PC-3 (cell line): Measurements from ENCODE around the gene KBTBD12.

DNA sequence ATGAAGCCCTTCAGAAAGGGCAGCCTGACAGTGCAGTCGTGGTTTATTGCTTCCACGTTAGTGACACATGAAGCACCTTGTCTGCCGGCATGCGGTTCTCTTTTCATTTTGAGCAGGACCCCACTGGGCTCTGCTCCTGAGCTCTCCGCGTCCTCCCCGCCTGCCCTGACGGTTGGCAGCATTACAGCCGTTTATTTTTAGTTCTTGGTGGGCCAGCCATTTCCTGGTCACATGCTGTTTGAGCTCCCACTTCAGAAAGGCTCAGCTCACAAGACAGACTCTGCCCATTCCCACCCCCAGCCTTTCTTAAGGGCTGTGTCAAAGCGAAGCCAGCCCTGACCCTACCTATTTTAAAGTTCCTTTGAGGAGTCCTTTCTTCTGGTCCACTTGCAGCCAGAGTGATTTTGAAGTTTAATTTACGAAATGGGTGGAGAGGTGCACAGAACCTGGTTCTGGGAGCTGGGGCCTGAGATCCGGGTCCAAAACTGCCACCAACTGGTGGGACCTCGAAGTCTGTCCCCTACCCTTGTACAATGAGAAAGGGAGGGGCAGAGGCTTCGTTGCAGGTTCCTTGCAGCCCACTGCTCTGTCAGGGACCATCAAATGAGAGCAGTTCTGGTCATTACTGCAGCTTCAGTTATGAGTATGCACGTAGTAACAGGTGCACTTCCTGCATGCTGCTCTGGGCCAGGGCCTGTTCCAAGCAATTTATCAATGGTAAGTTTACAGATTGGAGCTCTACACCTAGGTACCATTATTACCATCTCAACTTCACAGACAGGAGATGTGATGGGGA is 60.0 kb downstream of the MGLL start:
- RAMPAGE, long total RNA = no peak

DNA sequence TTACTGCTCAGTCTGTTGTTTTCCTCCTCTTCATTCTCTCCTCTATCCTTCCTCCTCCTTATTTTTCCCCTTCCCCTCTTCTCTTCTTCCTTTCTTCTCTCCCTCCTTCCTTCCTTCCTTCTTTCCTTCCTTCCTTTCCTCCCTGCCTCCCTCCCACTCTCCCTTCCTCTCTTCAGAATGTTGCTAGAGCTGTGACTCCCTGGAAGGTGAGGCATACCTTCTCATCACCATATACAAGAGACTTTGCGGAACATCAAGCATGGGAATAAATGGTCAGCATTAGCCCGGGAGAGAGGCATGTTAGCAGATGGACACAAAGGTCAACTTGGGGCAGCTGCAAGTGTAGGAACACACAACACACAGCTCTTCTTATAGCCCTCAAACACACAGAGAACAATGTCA is 8.4 kb downstream of the MGLL start:
- RAMPAGE, long total RNA = no peak

DNA sequence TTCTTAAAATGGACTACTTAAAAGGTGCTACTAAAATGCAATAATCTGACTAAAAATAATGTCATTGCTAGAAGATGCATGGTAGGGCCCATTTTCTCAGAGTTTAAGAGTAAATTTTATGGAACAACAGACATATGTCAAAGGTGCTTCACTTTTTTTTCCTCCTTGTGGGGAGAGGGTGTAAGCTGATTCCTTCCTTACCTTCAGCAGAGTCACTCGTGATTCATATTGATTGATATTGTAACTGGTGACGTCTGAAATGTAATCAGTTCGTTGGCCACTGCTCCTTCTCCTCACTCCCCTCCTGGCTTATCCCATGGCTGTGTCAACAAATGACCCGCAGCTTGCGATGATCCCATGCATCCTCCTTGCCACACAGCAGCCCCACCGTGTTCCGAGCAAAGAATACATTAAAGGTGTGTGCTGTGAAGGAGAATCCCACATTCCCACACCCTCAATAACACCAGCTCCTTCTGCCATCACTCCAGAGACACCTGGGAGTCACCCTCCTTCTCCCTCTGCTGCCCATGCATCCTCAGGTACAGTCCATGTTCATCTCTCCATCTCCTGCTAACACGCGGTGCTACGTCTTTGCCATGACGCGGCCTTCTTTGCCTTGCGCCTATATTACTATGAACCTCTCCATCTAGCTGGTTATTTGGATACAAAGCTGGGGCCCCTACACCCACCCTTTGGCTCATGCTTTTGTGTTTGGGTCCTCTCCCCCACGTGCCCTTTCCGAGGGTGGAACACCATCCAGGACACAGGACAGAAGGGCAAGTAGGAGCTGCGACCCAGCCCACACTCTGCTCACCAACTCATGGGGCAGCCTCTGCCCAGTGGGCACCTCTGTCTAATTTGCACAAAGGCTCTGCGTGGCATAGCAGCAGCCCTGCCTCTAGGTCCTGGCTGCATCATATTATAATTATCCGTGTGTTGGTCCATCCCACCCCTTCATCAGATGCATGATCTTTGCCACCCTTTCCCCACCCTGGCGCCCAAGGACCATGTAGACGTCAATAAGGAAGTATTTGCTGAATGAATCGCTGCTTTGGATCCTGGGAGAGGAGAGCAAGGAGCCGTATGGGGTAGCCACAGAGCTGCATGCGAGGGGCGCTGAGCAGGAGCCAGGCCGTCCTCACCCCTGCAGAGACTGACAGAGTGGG is 7.0 kb downstream of the MGLL start:
- RAMPAGE, long total RNA = no peak

- RAMPAGE, long total RNA = no peak
These were observed 6.1 kb downstream of the MGLL start for GRCh38 chr3:127816088-127816674.

DNA sequence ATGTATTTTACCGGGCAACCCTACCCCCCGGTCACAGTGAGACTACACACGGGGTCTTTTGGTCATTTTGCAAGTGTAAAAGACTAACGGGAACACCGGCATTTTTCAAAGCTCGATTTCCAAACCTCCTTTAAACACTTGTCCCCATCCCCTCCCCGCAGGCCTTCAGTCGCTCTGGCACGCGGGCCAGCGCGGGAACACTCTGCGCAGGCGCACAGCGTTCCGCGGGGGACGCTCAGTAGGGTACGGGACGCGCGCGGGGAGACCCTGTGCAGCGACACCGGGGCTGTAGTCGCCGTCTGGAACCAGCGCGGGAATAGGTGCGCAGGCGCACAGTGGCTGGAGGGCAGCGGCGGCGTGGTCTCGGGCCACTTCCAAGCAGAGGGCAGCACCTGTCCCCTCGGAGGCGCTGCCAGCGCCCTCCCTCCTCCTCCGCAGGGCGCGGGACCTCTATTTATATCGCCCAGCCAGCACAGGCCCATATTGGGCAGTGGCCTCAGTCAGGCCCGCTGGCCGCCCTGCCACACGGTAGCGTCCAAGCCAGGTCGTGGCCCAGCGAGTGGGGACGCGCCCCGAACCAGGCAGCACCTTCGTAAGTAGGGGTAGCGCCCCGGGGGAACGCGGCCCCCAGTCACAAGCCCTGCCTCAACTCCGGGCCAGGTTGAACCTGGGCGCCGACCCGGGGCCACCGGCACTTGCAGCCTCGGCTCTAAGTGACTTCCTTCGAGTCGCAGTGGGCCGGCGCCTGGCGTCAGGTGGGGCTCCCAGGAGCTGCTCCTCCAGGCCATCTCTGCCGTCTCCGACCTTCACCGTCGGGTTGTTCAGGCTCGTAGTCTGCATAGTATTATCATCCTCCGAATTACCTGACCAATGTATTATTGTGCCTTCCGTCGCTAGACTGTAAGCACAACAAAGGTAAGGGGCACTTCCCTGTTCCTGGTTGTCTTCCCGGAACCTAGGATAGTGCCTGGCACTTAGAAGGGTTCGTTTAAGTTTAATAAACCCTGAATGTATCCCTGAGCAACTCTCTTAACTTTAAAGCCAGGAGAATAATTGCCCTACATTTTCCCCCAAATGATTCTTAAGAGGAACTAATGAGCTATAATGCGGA is at the start of gene KBTBD12:
KBTBD12 (plus strand) TSS at position 238 of the 1,111 bp plus-strand sequence.
- RAMPAGE, long total RNA = no peak

GRCh38 chr3:128035959-128036487 is 16.2 kb upstream of the SEC61A1 start:
- RAMPAGE, long total RNA = no peak

GRCh38 chr3:128064656-128065419 is 12.6 kb downstream of the SEC61A1 start:
- RAMPAGE, long total RNA = no peak

- RAMPAGE, long total RNA = no peak
These were observed 100.0 kb downstream of the EEFSEC start for GRCh38 chr3:128253180-128253711.

DNA sequence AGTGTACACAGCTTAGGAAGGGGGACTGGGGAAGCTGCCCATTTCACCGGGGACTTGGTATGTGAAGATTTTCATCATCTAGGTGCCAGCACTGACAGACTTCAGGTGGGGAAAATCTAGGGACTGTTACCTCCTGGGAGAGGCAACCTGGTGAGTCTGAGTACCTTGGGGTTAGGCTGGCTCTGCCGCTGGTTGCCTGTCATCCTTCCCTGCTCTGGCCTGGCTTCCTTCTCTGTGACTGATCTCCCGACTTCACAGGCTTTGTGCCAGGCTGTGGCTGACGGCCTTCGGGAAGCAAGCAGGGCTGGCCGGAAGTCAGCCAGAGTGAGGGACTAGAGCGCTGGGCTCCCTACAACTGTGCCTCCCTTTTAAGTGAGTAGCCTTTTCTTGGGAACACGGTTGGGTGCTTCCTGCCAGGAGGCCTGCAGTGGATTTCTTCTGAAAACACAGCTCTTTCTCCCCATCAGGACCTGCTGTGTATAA is 129.4 kb downstream of the EEFSEC start:
- RAMPAGE, long total RNA = no peak

- RAMPAGE, long total RNA = no peak
These were observed 146.8 kb downstream of the DNAJB8 start for GRCh38 chr3:128319815-128320301.

DNA sequence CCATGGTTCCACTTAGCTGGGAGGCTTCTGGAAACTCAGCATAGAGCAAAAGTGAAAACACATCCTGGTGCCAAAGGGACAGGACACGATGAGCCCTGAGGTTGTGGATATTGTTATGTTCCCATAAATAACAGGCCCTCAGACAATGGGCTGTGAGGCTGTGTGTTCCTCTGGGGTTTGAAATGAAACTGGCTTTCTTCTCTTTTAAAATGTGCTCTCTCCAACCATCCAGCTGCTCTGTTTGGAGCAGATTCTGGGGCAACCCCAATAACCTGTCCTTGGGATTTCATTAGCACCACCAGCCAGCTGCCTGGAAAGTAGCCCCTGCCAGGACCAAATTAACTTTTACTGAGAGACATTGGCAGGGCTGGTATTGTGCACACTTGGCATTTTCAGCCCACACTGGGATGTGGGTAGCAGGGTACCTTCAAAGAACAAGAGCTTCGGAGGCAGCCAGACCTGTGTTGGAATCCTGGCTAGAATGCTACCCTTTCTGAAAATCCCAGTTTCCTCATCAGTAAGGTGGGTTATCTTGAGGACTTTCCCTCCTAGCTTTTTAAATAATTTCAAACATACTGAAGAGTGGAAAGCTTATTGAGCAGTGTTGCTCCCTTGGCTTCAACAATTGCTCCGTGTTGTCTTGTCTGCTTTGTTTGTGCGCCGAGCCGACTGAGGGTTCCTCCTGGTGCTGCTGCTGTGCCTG is 97.4 kb downstream of the DNAJB8 start:
- RAMPAGE, long total RNA = no peak

DNA sequence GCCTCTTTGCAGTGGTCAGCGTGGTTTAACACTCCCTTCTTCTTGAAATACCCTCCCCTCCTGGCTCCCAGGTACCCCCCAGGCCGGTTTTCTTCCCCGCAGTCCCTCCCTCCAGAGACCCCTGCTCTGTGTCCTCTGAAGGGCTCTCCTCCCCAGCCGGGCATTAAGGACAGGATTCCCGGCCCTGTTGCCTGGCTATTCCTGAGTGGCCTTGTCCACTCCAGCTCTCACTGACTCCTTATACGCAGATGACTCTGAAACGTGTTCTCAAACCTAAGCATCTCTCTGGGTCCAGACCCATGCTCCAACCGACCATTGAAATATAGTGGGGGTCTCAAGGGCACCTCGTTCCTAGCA is 16.7 kb downstream of the DNAJB8 start:
- RAMPAGE, long total RNA = no peak

GRCh38 chr3:128482674-128483639 is 10.0 kb downstream of the GATA2 start:
- RAMPAGE, long total RNA = no peak

GRCh38 chr3:128486419-128487595 is 6.2 kb downstream of the GATA2 start:
- RAMPAGE, long total RNA = no peak

GRCh38 chr3:128537070-128537402 is 44.0 kb upstream of the GATA2 start:
- RAMPAGE, long total RNA = no peak

- RAMPAGE, long total RNA = no peak
These were observed 3.2 kb upstream of the RPN1 start for GRCh38 chr3:128653518-128654493.

DNA sequence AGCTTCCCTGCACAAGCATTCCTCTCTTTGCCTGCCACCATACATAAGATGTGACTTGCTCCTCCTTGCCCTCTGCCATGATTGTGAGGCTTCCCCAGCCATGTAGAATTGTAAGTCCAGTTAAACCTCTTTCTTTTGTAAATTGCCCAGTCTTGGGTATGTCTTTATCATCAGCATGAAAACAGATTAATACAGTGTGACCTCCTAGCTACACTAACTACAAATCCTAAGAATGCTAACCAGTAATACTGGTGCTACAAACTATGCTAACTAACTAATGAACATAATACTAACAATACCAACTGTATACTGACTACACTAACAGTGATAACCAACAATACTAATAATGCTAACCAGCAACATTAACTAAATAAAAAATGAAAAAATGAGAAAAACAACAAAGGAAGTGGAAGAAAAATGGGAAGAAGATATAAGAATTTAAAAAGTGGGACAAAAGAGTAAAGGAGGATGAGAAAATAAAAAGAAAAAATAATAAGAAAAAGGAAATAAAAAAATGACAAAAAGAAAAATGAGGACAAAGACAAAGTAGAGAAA is 26.0 kb downstream of the RAB7A start:
- RAMPAGE, long total RNA = no peak

DNA sequence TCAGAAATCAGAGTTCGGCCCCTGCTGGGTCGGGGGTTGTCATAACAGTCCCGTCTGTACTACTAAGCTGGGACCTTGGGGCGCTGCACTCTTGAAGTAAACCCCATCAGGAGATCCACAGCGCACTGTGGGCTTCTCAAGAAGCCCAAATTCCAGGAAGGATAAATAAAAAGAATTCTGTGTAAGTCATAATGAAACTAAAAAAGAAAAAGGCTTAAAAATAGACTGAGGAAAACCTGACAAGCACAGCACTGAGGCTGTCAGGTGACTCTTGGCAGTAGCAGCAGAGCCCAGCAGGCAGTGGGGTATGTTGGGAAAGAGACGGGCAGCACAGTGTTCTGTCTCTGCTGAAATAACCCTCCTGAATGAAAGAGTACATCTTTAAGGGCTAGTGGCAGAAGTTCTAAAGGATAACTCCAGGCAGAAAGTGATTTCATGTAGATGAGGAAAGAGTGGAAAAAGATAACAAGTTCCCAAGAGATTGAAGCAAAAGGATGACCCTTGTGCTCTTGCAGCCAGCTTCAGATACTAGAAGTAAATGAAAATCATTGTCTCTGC is 74.5 kb downstream of the RAB7A start:
- RAMPAGE, long total RNA = no peak

DNA sequence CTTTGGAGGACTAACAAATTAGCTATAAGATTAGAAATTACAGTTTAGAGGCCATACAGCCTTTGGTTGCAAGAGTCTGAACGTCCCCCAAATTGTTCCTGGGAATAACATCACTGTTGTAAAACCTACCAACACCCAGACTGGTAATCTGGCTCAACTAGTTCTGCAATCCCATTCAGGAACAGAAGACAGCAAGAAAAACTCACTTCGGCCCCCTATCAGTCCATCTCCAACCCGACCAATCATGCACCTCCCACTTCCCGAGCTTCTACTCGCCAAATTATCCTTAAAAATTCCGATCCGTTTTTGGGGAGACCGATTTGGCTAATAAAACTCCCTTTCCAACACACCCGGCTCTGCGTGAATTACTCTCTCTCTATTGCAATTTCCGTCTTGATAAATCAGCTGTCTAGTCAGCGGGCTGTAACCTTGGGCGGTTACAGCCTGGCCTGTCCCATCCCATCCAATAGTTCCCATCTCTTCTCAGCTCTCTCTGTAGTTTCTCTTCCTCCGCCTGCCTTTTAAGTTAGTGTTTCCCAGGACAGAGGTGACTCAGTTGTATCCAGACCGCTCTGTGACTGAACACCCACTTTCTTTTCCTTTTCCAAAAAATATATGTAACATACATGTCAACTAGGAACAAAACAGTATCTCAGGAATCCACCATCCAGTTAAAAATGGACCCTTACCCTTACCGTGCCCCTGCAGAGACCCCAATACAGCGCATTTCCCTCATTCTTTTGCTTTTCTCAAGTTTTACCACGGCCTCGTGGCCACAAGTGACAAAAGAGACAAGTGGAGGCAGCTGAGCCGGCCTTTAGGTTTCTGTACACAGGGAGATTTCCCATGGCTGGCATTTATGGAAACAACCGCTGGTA is 740 bp upstream of the ACAD9 start:
- RAMPAGE, long total RNA = no peak

GRCh38 chr3:128882118-128882405 is 2.6 kb downstream of the ACAD9 start:
- RAMPAGE, long total RNA = no peak